ENCODE data around the genes RAD54L, TEX38 and CYP4A22.

- PRO-cap, result no peak
- RAMPAGE, long total RNA, result no peak
Measured at GRCh38 chr1:45872101-45872528, 68.7 kb downstream of the MAST2 start.

GRCh38 chr1:45884682-45885144 lies 81.3 kb downstream of the MAST2 start:
- PRO-cap, result no peak
- RAMPAGE, long total RNA, result no peak

GRCh38 chr1:45927131-45927677 lies 123.8 kb downstream of the MAST2 start:
- PRO-cap, result bidirectional peak, plus-strand start at chr1:45927472, minus-strand start at chr1:45927371
- RAMPAGE, long total RNA, result no peak

DNA sequence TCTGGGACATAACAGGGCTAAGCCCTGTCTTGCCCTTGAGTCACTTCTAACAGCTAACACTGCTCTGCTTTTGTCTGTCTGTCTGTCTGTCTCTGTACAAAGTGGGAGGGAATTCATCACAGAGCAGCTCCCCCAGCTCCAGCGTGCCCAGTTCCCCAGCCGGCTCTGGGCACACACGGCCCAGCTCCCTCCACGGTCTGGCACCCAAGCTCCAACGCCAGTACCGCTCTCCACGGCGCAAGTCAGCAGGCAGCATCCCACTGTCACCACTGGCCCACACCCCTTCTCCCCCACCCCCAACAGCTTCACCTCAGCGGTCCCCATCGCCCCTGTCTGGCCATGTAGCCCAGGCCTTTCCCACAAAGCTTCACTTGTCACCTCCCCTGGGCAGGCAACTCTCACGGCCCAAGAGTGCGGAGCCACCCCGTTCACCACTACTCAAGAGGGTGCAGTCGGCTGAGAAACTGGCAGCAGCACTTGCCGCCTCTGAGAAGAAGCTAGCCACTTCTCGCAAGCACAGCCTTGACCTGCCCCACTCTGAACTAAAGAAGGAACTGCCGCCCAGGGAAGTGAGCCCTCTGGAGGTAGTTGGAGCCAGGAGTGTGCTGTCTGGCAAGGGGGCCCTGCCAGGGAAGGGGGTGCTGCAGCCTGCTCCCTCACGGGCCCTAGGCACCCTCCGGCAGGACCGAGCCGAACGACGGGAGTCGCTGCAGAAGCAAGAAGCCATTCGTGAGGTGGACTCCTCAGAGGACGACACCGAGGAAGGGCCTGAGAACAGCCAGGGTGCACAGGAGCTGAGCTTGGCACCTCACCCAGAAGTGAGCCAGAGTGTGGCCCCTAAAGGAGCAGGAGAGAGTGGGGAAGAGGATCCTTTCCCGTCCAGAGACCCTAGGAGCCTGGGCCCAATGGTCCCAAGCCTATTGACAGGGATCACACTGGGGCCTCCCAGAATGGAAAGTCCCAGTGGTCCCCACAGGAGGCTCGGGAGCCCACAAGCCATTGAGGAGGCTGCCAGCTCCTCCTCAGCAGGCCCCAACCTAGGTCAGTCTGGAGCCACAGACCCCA lies 97.7 kb downstream of the PIK3R3 start:
- PRO-cap, result no peak
- RAMPAGE, long total RNA, result no peak

DNA sequence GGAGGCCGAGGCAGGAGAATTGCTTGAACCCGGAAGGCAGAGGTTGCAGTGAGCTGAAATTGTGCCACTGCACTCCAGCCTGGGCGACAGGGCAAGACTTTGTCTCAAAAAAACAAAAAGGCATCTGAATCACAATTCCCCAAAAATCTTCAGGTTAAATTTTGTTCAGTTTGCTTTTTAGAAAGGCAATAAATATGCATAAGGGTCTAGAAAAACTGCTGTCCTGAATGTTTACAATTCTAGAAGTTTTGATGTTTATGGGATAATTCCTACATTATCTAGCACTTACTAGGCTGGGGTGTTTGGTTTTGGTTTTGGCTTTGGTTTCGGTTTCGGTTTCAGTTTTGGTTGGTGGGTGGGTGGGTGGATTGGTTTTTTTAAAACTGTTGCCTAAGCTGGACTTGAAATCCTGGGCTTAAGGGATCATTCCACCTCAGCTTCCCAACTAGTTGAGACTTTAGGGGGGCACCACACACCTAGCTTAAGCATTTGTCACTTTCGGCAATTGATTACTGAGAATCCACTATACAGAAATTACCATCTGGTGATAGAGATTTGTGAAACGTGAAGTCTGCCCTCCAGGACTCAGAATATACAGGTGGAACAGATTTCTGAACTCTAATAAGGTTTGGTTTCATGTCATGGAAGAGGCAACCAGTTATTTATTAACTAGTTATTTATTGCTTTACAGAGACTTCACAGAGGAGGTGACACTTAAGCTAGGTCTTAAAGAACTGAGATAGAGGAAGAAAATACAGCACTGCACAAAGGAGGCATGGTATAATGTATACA lies 69.8 kb downstream of the PIK3R3 start:
- PRO-cap, result no peak
- RAMPAGE, long total RNA, result no peak

- PRO-cap, result bidirectional peak, plus-strand start at chr1:46247763, minus-strand start at chr1:46247309; bidirectional peak, plus-strand start at chr1:46248423, minus-strand start at chr1:46248264
- RAMPAGE, long total RNA, result no peak
Measured at GRCh38 chr1:46247559-46248685, at the start of gene RAD54L. TSS of gene RAD54L (plus strand) at chr1:46247763.

DNA sequence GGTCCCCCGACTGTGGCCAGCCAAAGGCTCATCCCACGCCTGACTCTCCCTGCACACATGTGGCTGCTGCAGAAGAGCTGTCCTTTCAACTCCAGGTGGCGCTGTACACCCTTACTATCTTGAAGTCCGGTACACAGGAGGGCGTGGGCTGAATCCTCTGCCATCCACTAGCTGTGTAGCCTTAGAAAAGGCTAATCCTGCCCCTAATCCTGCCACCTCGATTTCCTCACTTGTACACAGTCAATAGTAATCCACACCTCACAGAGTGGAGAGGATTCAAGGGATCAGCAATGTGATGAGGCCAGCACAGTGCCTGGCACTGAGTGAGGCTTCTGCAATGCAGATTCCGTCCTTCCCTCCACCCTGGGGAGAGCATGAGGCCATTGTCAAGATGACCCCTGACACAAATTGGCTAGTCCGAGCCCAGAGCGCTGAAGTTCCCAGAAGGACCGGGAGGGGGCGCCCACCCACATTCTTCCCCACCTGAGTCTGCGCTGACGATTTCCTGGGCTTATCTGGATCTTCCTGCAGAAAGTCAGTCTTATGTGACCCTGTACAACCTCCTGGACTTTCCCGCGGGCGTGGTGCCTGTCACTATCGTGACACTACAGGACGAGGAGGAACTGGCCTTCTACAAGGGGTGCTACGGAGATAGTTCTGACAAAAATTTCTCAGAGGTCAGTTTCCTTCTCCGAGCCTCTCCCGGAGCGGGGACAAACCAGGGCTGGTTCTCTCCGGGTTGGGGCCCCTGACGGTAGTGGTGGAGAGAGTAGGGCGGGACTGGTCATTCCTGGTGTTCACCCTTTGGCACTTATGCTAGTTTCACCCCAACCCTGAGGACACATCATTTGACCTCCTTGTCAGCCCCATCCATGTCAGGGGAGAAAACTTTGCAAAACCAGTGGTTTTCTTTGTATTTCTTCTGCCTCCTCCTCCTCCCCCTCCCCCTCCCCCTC lies 47.0 kb upstream of the DMBX1 start:
- PRO-cap, result bidirectional peak, plus-strand start at position 114 of the sequence, minus-strand start at position 61 of the sequence; bidirectional peak, plus-strand start at position 514 of the sequence, minus-strand start at position 410 of the sequence
- RAMPAGE, long total RNA, result no peak

DNA sequence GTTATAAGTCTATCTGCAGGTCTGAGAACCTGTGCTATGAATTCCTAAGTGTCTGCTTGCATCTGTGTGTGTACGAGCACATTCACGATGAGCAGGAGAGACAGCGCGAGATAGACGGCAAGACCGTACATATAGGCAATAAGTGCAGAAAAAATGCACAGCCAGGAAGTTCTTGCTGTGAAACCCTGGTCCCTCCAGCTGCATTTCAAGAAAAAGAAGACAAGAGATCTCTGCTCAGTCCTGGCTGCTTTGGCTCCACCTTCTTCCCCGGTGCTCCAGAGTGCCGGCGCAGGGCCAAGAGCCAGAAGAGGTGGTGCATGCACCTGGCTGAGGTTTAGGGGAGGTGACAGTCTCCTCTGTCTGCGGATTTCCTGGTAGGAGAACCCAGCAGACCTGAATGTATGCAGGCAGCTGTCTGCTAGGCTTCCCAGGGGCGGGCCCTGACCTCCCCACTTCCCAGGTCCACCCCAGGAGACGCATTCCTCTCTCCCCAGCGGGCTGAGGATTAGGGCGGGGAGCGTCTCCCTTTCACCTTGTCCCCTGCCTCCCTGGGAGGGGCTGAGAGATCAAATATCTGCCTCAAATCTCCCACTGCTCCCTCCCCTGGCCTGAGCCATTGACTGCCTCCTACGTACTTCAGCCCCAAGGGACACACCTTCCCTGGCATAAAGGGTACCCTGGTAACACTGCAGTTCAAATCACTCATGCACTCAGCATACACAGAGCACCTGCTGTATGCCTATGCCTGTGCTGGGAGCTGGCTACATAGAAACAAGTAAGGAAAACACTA lies 18.3 kb downstream of the TMEM275 start:
- PRO-cap, result no peak
- RAMPAGE, long total RNA, result no peak

DNA sequence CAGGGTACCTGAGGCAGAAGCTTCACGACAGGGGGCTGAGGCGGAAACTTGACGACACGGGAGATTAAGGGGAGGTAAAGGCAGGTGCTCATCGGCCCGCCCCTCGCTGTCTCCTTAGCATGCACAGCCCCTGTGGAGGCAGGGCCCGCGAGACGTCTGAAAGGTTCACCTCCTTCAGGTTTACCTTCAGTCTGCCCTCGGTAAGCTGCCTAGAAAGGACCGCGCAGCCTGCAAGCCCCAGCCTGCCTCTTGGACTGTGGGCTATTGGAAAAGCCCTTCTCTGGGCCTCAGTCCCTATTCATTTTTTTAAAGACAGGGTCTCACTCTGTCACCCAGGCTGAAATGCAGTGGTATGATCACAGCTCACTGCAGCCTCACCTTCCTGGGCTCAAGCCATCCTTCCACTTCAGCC lies 12.3 kb downstream of the TMEM275 start:
- PRO-cap, result unidirectional peak, plus-strand start at position 189 of the sequence
- RAMPAGE, long total RNA, result no peak

DNA sequence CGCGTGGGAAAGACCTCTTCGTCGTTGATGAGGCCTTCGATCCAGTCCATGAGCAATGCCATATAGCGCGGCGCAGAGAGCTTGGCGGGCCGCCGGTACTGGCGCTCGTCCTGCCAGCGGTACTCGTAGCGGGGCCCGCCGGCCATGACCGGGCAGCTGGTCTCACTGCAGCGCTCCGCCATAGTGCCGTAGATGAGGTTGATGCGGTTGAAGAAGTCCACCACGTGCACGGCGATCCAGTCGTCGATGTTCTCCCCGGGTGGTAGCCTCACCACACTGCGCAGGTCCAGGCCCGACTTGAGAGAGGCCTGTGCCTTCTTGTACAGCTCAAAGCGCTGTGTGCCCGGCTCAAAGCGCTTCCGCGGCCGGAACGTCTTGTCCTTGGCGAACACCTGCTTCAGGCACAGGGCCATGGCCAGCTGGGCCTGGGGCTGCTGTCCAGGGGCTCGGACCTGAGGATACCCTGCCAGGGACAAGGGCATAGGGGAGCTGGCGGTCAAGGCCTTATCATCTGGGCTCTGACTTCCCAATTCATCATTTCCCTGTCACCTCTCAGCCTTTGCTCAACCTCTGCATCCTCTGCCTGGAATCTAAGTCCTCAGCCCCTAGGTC lies 3.6 kb downstream of the MOB3C start:
- PRO-cap, result bidirectional peak, plus-strand start outside the sequence, minus-strand start at position 572 of the sequence
- RAMPAGE, long total RNA, result no peak

DNA sequence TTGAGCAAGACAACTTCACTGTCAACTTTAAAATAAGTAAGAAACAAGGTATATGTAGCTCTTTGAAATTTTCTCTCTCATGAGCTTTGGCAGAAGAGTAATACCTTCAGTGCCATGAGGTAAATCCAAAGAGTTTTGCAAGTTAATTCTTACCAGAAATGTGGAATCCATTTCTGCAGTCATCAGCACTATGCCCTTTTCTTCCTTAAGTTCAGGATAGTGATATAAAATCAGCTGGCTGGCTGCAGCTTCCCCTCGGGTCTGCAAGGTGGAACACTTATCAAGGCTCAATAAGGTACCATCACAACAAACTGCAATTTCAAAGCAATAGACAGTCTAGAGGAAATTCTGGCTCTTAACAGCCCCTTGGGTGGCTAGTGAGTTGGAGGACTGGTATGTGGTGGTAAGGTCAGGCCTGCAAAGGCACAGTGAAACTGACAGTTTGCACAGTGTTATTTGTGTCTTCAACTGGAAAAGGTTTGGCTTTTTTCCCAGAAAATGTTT lies 25.1 kb downstream of the ATPAF1 start:
- PRO-cap, result no peak
- RAMPAGE, long total RNA, result no peak

- PRO-cap, result no peak
- RAMPAGE, long total RNA, result no peak
Measured at GRCh38 chr1:46671690-46672005, at the start of gene TEX38. TSS of gene TEX38 (plus strand) at chr1:46671854.

- PRO-cap, result unidirectional peak, plus-strand start at chr1:46857852
- RAMPAGE, long total RNA, result no peak
Measured at GRCh38 chr1:46857384-46857910, 58.6 kb downstream of the CYP4B1 start.

- PRO-cap, result no peak
- RAMPAGE, long total RNA, result no peak
Measured at GRCh38 chr1:47136965-47137619, at the start of gene CYP4A22. TSS of gene CYP4A22 (plus strand) at chr1:47137441.

GRCh38 chr1:47139051-47139320 lies 1.7 kb downstream of the CYP4A22 start:
- PRO-cap, result no peak
- RAMPAGE, long total RNA, result no peak

DNA sequence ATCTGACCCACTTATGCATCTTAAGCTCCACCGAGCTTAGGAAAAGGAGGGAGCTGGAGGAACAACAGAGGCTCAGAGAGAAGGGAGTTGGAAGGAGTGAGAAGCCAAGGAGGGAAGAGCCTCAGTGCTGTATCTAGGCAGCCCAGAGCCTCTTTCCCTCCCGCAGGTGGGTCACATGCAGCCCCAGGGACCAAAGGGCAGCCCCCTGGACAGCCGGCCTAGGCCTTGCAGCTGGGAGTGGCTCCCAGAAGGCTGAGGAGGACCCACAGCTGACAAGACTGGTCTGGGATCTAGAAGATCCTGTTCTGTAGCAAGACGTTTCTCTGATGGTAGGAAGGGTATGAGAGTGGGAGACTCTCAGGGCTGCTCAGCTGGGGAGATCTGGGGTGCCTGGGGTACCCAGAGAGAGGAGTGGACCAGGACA lies 2.2 kb downstream of the PDZK1IP1 start:
- PRO-cap, result no peak
- RAMPAGE, long total RNA, result no peak

- PRO-cap, result no peak
- RAMPAGE, long total RNA, result no peak
Measured at GRCh38 chr1:47434194-47434708, 3.6 kb upstream of the FOXD2 start.

DNA sequence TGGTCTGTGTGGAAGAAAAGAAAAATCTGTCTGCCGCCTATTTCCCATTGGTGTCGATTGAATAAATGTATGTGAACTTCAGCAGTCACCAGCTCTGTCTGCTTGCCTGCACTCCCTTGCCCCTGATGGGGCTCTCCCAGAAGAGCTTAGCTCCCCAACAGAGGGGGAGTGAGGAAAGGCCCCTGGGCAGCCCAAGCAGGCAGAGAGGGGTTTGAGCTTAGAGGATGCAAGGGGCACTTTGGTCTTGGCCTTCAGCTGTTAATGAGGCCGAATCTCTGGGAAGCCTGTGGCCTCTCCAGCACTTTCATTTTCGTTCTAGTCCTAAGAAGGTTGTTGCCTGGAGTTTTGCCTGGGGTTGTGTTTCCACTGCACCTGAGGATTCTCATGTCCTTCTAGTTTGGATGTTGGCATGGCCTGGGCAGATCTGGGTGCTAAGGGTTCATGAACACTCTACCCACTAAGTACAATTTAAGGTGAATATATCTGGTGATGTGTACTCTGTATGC lies 2.8 kb downstream of the FOXD2 start:
- PRO-cap, result no peak
- RAMPAGE, long total RNA, result no peak

GRCh38 chr1:47558880-47559323 lies 121.1 kb downstream of the FOXD2 start:
- PRO-cap, result no peak
- RAMPAGE, long total RNA, result no peak

DNA sequence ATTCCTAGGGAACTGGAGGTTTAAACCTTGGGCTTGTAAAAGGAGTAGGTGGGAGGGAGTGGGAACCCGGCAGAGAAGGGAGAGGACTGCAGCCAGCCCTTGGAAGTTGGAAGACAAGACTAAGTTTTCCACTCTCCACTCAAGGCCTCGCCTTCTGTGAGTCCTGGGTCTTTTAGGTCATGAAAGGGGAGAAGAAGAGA lies 247.1 kb downstream of the FOXD2 start:
- PRO-cap, result no peak
- RAMPAGE, long total RNA, result no peak

Data from GM23338 (cell line).